Ovary (tissue), 7 donors: ENCODE measurements around the genes DSTN, RBBP9 and SCP2D1.

GRCh38 chr20:17520489-17520945 lies 10.7 kb downstream of the BFSP1 start:
- PRO-cap, 7 experiments, result no peak in any of the 7 experiments
- RAMPAGE, long total RNA, 2 experiments, result no peak in any of the 2 experiments

DNA sequence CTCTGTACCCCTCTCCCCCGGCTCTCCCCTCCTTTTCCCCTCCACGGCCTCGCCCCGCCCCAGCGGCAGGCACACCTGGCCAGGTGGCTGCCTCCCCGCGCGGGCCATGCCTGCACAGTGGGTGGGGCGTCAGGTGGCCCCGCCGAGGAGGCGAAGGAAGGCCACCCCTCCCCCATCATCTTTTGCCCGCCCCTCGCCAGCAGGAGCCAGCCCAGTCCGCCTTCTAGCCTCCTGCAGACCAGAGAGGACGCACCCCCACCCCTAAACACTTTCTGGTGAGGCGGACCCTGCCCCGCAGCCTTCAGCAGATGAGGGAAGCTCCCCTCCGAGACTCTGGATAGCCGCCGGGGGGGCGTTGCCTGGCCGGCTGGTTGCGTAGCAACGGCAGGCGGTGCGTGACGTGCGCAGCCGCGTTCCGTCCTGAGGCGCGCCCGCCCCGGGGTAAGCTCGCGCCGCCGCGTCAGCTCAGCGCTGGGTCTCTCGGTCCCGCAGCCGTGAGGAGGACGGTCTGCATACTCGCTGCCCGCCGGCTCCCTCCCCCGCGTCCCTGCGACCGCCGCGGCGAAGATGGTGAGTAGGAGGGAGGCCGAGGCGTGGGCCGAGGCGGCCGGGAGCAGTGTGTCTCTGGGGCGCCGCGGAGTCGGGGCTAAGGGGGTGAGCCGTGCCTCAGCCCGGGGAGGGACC lies at the start of gene DSTN:
DSTN (plus strand) TSS at position 434 of the 684 bp plus-strand sequence.
- PRO-cap, 7 experiments, result peak in 7 of 7 experiments; most common plus-strand start position 471 of the sequence (in 7); most common minus-strand start position 310 of the sequence (in 7)
- RAMPAGE, long total RNA, 2 experiments, result start-site peak on the plus strand in 2 of 2 experiments, centred at positions 462 to 477 of the sequence, 2,442 to 8,397 reads per replicate

GRCh38 chr20:17610277-17611391 lies 40.8 kb downstream of the DSTN start:
- PRO-cap, 7 experiments, result peak in 1 of 7 experiments; most common plus-strand start chr20:17611242 (in 1); most common minus-strand start chr20:17611059 (in 1)
- RAMPAGE, long total RNA, 2 experiments, result no peak in any of the 2 experiments

DNA sequence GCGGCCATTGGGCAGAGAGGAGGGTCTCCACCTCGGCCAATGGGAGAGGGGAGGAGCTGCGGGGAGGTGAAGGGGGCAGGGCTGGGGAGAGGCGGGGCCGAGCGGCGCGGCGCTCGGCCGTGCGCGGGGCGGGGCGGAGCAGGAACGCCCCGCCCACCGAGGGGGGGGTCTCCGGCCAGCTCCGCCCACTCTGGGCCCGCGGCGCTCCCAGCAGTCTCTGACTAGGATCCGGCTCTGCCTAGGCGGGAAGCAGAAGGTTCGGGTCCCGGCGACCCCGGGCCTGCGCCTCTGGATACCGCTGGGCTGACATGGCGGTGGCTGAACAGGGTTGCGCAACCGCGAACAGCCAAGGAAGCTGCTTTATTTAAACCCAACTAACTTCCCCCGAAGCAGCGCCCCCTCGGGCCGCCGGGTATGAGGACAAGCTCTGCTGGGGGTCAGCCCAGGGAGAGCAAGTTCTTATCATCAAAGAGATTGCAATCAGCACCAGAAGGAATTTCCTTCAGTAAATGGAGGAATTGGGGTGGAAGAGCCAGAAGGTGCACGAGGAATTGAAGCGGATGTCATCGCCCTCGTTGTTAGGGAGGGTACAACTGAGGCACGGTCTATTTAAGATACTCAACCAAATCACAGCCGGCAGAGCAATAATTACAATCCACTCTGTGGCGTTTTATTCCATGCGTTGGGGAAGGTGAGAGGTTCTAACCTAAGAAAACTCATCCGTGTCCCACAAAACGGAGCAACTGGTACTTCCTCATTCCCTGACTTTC lies 544 bp upstream of the RRBP1 start:
- PRO-cap, 7 experiments, result peak in 7 of 7 experiments; most common plus-strand start position 213 of the sequence (in 5)
- RAMPAGE, long total RNA, 2 experiments, result no peak in any of the 2 experiments

DNA sequence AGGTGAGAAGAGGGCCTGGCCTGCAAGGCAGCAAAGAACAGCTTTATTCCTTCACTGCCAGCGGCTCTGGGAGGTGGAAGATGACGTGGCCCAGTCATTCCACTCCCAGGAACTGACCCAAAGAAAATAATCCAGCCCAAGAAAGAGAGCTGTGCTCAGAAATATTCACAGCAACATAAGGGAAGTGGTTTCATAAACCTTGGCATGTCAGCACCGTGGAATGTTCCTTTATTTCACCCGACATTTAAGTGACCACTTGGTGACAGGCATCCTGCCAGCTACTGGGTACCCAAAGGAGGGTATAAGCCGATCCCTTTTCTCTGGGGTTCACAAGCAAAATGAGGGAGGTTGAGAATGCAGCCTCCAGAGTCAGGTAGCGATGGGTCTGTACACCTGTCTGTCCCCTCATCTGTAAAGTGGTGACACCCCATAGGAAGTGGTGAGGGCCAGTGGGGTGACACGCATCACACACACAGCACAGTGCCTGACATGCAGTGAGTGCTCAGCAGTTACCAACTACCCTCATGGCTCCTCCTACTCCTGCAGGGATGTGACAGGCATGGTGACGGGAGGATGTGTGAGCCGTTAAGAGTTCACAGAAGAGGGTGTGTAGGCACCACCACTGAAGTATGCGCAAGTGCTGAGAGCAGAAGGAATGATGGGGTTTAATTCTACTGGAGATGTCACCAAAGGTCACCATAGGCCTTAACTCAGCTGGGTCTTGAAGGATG lies 124.9 kb downstream of the SNX5 start:
- PRO-cap, 7 experiments, result peak in 4 of 7 experiments; most common plus-strand start position 124 of the sequence (in 1); most common minus-strand start position 68 of the sequence (in 4)
- RAMPAGE, long total RNA, 2 experiments, result no peak in any of the 2 experiments

- PRO-cap, 7 experiments, result peak in 1 of 7 experiments; most common plus-strand start chr20:17850163 (in 1)
- RAMPAGE, long total RNA, 2 experiments, result no peak in any of the 2 experiments
Observed at GRCh38 chr20:17849360-17850503, 118.9 kb downstream of the SNX5 start.

DNA sequence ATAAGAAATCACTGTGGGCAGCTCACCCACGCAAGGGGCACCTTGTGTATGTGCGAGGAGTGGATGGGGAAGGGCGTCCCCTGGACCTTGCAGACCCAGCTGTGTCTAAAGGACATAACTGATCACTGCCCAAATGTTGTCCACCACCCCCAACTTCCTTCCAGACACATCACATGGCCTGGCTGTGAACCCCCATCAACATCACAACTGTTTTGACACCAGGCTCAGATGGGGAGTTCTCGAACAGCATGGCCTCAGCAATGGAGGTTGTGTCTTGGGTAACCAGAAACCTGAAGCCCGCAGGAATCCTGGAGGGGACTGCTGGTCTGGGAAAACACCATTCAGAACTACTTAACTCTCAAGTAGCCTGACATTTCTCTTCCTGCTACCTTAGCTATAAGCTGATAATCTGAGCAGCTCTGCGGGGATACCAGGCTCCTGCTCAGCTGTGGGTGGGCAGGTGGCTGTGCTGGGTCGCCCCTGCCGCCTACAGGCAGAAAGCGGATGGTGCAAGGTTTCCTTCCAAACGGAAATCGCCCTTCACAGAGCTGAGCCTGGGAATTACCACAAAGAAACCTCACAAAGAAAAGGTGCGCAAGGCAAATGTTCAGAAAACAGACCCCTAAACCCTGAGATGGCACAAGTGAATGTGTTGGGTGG lies 29.7 kb downstream of the SNX5 start:
- PRO-cap, 7 experiments, result no peak in any of the 7 experiments
- RAMPAGE, long total RNA, 2 experiments, result no peak in any of the 2 experiments

GRCh38 chr20:17943318-17943964 lies 25.2 kb downstream of the SNX5 start:
- PRO-cap, 7 experiments, result no peak in any of the 7 experiments
- RAMPAGE, long total RNA, 2 experiments, result no peak in any of the 2 experiments

DNA sequence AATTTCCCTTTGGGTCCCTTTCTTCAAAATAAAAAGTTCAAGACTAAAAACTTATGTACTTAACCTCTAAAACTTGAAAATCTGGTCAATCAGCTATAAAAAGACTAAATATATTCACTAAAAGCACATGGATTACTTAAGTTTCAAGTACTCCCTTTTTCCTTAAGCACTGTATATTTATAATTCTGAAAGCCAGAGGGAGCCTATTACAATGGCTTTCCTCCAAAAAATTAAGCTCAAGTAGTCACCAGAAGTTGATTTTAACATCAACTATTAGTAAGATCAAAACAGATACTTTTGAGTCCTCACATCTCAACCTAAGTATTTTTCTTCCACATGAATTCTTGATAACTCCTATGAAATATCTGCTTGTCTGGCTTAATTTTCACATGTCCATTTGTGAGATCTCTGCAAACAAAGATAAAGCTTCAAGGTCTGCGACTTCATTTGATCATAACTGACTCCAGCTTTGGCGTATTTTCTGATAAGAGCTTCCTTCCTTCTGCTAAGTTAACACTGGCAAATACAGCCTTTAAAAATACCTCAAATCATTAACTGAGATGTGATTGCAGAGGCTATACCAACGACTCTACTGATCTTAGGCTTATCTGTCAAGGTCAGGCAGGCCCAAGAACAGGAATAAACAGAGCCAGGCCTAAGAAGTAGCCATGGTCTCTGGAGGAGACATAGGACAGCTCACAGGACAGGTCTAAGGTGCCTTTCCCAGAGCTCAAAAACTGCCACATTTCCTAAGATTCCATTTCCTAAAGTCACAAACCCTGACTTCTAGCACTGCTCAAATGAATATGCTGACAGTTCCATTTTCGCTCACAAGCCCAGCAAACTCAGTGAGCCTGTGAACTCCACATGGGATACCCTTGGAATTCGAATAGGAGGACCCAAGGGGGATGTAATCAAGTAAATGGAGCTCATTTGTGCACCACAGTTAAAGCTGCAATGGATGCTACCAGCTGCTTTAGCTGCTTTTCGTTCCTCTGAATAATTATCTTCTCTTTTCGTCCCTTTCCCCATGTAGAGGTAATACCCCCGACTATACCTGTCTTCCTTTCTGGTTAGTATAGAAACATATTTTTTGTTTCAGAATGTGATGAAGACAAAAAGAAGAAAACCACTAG lies 9.9 kb downstream of the SNX5 start:
- PRO-cap, 7 experiments, result peak in 1 of 7 experiments; most common plus-strand start position 551 of the sequence (in 1)
- RAMPAGE, long total RNA, 2 experiments, result no peak in any of the 2 experiments

- PRO-cap, 7 experiments, result no peak in any of the 7 experiments
- RAMPAGE, long total RNA, 2 experiments, result no peak in any of the 2 experiments
Observed at GRCh38 chr20:18005224-18006526, 36.9 kb downstream of the MGME1 start.

DNA sequence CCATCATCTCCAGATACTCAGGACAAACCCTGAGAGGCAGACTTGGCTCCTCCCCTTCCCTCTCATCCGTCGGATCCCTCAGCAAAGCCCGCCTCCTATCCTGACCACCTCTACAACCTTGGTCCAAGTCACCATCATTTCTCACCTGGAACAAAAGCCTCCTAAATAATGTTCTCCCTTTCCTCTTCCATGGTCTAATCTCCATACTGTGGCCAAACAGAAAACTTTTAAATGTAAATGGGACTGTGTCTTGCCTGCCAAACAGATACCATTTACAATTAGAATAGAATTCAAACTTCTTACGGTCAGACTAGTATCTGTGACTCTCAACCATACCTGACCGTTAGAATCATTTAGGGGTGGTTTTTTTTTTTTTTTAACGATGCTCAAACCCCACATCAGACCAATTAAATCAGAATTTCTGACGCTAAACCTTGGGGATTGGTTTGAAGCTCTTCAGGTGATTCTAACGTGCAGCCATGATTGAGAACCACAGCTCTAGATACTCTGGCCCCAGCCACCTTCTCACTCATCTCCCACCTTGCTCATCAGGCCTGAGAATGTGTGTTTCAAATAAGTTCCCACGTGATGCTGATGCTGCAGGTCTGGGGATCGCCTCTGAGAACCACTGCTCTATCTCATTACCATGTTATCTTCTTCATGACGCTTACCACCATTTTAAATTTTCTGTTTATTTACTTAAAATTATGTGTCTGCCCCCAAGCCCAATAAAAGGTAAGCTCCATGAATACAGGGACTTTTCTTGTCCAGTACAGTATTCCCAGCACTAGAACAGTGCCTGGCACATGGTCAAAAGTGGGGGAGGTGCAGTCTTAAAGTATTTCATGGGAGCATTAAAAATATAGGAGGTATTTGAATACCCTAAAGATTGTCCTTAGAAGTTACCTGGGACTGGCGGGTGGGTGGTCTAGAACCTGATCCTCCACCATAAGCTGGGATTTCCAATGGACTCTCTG lies 14.8 kb downstream of the DZANK1 start:
- PRO-cap, 7 experiments, result no peak in any of the 7 experiments
- RAMPAGE, long total RNA, 2 experiments, result start-site peak on the minus strand in 1 of 2 experiments, centred at position 662 of the sequence, 6 reads per replicate

GRCh38 chr20:18493953-18494359 lies 3.1 kb downstream of the RBBP9 start:
- PRO-cap, 7 experiments, result no peak in any of the 7 experiments
- RAMPAGE, long total RNA, 2 experiments, result no peak in any of the 2 experiments

DNA sequence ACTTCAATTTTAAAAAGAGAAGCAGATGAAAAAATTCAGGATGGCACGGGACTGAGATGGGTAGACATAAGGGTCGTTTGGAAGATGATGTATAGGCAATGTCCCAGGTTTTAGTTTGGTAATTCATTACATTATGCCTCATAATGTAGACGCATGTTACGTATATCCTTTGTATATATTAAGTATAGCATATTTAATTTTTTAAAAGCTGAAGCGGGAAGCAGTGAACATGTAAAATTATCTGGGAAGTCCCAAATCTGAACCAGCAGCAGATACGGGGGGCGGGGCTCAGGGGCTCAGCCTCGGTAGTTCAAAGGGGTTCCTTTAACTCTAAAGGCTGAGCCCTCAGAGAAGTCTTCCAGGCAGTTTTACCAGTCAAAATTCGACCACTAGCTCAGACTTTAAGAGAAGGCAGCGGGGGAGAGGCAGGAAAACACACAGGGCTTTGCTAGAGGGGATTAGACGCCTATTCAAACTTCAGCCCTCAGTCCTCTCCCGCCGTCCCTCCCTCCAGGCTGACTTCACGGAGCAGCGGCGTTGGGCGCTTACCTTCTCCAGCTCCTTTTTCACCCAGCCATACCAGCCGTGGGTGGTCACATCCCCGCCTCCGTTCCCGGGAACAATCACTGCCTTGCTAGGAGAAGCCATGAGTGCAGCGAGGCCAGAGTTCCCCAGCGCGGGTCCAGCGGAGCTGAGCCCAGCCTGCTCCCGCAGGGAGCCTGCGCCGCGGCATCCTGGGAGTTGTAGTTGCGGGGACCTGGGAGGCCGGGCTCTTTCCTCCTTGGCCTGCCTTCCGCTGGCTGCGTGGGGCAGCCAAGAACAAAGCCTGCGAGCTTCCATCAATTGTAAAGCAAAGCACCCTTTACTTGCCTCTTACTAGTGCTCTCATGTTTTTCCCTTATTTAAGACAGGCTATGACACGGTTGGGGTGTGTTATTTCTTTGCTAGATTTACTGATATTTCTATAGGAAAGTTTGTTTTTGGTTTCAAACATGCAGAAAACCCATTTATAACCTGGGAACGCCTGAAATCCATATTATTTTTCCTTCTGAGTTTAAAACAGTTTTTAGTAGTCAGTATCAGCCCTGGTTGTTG lies at the start of gene RBBP9:
RBBP9 (minus strand) TSS at position 706 of the 1,095 bp plus-strand sequence.
- PRO-cap, 7 experiments, result peak in 7 of 7 experiments; most common plus-strand start position 789 of the sequence (in 6); most common minus-strand start position 736 of the sequence (in 7)
- RAMPAGE, long total RNA, 2 experiments, result start-site peak on the minus strand in 2 of 2 experiments, centred at positions 675 to 695 of the sequence, 145 to 358 reads per replicate

DNA sequence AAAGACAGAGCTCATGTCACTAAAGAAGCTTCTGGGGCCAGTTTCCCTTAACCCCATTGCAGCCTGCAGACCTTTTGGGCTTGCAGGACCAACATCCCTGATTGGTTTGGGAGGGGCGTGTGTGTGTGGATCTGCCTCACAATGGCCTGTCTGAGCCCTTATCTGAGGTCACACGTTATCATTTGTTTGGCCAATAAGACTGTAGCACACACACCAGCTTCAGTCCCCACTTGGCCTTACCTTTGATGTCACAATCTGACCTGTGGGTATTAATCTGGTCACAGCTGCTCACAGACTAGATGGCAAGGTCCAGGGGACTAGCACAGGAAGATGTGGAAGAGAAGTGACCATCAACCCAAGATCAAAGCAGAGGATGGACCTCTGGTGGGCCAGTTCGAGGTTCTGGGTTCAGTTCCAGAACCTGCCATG lies at the start of gene SCP2D1:
SCP2D1 (plus strand) TSS at position 298 of the 429 bp plus-strand sequence.
- PRO-cap, 7 experiments, result no peak in any of the 7 experiments
- RAMPAGE, long total RNA, 2 experiments, result no peak in any of the 2 experiments

- PRO-cap, 7 experiments, result peak in 4 of 7 experiments; most common plus-strand start chr20:19213252 (in 4)
- RAMPAGE, long total RNA, 2 experiments, result no peak in any of the 2 experiments
Observed at GRCh38 chr20:19213185-19213526, 714 bp downstream of the SLC24A3 start.

GRCh38 chr20:19541200-19541438 lies 216.9 kb upstream of the RIN2 start:
- PRO-cap, 7 experiments, result no peak in any of the 7 experiments
- RAMPAGE, long total RNA, 2 experiments, result no peak in any of the 2 experiments

- PRO-cap, 7 experiments, result no peak in any of the 7 experiments
- RAMPAGE, long total RNA, 2 experiments, result no peak in any of the 2 experiments
Observed at GRCh38 chr20:19786205-19786790, 28.2 kb downstream of the RIN2 start.

DNA sequence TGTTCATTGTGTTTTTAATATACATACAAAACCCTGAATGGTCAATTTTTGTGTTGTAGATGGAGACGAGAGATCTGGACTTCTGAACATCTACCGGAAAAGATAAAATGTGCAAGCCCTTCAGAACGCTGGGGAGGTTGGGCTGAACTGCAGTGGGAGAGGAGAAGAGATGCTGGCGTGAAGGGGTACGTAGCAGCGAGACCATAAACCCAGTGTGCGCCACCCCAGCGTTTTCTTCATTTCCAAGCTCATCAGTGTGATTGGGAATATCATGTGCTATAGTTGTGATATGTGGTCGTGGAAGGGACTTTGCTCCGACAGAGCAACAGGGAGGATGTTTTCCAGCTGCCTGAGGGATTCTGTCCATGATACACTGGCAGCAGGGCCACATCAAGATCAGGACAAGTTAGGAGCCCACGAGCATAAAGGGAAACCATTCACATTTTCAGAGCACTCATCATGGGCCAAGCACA lies 41.5 kb downstream of the RIN2 start:
- PRO-cap, 7 experiments, result no peak in any of the 7 experiments
- RAMPAGE, long total RNA, 2 experiments, result no peak in any of the 2 experiments

DNA sequence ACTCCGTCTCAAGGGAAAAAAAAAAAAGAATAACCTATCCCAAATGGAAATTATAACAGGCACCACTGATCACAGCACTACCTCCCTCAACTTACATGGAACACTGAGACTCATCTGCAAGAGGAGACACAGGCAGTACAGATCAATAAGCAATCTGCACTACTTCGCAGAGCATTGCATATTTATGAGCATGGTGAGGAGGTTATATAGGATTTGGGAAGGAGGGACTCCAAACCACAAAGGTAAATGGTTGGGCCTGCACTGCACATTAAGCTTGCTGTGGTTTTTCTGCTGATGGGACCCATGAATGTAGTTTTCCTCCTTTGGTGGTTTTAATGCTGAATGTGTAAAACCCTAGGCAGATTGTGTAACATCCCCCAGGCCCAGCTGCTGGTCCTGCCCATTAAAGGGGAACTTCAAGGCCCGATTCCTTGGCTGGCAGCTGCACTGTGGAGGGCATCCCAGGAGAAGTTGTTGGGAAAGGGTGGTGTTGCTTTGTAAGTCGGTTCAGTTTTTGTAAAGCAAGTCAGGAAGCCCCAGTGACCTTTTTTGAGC lies 43.3 kb upstream of the NAA20 start:
- PRO-cap, 7 experiments, result peak in 1 of 7 experiments; most common plus-strand start position 413 of the sequence (in 1)
- RAMPAGE, long total RNA, 2 experiments, result no peak in any of the 2 experiments

DNA sequence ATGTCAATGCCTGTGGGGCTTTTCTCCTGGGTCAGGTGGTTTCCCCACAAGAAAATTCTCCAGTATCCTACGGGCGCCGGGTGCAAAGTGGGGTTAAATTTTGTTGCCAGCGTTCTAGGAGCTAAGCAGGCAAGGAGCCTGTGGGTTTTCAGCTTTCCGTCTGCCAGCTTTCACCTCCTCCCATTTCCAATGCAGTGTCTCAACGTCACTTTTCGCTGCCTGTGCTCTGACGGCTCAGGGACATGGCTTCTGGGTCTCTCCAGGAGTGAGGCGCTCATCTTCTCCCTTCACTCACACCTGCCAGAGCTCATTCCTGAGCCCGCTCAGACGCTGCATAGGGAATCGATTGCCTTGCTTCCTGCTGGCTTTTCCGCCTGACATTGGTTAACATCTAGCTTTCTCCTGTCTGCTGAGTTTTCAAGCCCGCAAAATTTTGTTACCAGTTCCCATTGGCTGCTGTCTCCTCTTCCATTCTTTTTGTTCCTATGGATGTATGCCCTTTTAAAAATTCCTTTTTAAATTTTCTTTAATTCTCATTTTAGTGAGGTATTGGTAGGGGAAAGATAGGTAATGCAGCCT lies 7.3 kb upstream of the NAA20 start:
- PRO-cap, 7 experiments, result no peak in any of the 7 experiments
- RAMPAGE, long total RNA, 2 experiments, result no peak in any of the 2 experiments